Left cardiac atrium (tissue), 1 donor: ENCODE measurements around the genes EPB41L1 and GHRH.

DNA sequence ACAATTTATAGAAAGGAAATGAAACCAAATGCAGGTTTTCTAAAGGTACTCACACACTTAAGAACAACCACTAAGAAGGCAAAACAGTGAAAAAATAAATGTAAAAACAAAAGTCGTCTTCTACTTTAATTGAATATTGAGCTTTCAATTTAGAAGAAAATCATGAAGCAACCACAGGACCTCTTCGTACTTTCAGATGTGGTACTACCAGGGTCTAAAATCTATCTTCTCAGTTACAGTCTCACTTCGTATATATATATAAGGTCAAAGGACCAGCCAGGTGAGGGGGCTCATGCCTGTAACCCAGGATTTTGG lies 12.3 kb downstream of the ROMO1 start:
- PRO-cap, result no peak

GRCh38 chr20:35733988-35734827 lies 7.9 kb downstream of the RBM39 start:
- PRO-cap, result no peak

DNA sequence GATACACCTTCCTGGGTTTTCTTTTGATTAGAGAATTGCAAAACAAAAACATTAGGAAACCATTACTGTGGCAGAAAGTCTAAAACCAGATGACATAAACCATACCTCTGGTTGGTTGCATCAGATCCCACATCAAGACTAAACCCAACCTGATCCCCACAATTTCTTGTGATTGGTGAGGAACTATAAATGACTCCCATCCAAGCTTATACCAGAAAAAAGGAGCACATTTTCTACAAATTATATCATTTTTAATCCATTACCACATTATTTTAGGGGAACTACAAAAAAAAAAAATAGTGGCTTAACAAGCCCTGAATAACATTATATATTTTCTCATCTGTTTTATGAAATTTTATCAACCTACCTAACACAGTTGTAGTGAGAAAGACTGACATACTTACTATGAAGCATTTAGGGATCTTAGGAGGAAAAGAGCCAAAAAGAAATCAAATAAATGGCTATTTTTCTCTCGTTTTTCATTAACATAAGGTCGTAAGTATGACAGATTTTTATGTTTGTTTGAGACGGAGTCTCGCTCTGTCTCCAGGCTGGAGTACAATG lies 5.8 kb downstream of the RBM39 start:
- PRO-cap, result no peak

- PRO-cap, result no peak
Measured at GRCh38 chr20:35738022-35738871, 3.8 kb downstream of the RBM39 start.

DNA sequence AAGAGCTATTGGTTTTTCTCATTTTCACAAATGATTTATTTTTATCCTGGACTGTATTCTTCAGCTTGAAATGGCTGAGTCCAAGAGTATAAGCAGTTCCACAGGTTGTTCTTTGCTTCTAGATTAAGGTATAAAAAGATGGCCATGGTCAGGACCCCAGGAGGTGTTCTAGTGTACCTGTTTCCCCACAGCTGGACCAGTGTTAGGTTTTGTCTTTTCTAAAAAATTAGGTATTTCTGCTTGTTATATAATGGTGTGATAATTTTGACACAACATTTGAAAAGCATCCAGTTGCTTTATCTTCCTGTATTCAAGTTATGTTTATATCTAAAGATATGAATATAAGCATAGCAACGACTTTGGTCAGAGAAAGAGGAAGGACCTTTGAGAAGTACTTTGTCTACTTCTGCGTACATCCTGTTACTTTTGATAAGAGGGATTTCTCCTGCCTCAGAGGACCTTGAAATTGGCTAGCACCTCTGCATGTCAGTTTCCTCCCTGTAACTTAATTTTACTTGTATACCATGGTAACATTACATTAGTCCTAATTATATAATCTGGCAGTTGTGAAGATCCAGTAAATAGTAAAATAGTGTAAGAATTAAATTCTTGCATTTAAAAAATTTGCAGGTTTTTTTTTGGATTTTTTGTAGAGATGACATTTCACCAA lies 24.7 kb downstream of the PHF20 start:
- PRO-cap, result no peak

DNA sequence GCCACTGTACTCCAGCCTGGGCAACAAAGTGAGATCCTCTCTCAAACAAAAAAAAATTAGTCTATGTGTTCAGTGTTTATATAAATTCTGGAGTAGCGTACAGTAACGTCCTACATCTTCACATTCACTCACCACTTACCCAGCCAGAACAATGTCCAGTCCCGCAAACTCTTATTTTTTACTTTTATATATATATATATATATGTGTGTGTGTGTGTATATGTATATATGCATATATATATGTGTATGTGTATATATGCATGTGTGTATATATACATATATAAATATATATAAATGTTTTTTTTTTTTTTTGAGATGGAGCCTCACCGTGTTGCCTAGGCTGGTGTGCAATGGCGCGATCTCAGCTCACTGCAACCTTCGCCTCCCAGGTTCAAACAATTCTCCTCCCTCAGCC lies 3.0 kb downstream of the SCAND1 start:
- PRO-cap, result no peak

- PRO-cap, result no peak
Measured at GRCh38 chr20:36047374-36048026, 79.1 kb downstream of the CNBD2 start.

DNA sequence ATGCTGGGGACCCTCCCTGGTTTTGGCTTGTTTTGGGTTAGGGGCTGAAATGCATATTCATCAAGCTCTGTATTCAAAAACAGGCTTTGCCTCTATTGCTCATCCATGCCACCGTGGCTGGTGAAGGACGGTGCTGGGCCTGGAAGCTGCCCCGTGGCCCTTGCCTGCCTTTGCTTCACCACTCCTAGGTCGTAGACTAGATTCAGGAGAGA lies 42.0 kb upstream of the EPB41L1 start:
- PRO-cap, result no peak

- PRO-cap, result bidirectional peak, plus-strand start at chr20:36154619, minus-strand start at chr20:36154447
Measured at GRCh38 chr20:36154052-36155009, at the start of gene EPB41L1. Gene EPB41L1 (plus strand): TSS chr20:36154740.

DNA sequence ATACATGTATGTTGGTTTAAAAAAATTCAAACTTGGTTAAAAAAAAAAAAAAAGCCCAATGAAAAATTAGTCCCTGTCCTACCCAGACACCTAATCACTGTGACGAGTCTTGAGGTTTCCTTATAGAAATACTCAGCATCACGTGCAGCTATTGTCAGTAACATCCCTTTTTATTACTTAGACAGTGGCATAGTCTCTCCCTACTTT lies 70.9 kb upstream of the MYL9 start:
- PRO-cap, result no peak

- PRO-cap, result no peak
Measured at GRCh38 chr20:36472358-36472821, 68.9 kb upstream of the MYL9 start.

GRCh38 chr20:36527960-36528950 lies 13.1 kb upstream of the MYL9 start:
- PRO-cap, result no peak

- PRO-cap, result bidirectional peak, plus-strand start at chr20:36542267, minus-strand start at chr20:36542135
Measured at GRCh38 chr20:36541731-36542727, 710 bp downstream of the MYL9 start.

DNA sequence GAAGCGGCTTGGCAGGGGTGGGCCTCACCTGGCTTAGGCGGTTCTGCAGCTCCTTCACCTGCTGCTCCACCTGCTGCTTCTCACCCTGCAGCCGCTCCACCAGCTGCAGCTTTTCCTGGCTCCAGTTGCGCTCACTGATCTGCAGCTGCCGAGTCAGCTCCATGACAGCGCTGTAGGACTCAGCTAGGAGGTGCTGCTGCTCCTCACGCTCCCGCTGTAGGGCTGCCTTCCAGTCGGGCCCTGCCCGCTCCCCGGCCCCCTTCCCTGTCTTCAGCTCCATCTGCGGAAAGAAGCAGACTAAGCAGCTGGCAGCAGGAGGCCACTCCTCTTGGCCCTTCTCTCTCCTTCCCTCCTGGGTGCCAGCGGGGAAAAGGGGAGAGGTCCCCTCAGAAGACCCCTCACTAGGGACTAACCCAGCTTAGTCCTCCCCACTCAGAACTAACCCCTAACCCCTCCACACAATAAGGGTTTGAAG lies 29.3 kb upstream of the DSN1 start:
- PRO-cap, result no peak

DNA sequence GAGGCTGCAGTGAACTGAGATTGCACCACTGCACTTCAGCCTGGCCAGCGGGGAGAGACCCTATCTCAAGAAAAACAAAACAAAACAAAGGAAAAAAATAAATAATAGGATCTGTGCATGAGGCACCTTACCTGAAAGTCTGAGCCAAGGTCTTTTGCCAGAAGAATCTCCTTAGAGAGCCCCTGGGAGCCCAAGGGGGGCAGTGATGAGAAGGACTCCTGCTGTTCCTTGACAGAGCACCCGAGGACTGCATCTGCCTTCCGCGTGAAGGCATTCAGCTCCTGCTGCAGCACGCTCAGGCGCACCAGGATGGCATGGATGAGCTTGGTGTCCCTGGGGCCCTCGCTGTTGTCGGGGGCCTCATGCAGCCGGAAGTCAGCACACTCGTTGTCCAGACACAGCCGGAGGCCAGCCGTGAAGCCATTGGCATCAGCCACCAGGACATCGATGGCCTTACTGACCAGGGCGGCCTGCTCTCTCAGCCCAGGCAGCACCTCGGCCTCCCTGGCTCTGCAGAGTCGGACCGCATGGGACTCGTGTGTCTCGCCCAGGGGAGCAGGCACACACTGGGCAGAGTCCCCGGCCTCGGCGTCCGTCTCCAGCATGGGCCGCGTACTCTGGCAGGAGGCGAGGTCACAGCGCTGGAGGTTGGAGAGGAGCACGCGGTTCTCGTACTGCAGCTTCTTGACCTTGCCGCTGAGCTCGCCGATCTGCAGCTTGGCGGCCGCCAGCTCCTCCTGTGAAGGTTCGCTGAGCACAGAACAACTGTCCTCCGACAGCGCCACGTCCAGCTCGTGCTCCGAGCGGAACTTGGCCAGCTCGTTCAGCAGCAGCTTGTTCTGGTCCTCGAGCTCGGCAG lies 41.7 kb upstream of the DSN1 start:
- PRO-cap, result no peak

DNA sequence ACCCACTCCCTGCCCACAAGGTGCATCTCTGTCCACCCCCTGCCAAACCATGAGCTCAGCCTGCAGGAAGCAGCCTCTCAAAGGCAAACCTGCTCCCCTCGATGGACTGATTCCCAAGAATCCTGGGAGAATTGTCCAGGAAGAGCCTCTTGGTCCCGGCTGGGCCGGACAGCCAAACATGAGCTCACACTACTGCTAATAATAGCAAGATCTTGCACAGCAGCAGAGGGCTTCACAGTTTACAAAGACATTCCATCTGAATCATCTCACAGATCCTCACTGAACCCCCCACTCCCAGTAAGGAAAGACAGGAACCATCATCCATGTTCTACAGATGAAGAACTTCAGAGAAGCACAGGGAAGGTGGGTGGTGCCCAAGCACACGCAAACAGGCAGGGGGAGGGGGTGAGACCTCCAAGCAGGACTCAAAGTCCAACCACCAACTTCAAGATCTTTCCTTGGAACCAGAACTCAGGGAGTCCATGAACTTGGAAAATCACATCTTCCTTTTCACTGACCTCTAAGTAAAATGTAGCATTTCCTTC lies 15.0 kb downstream of the SOGA1 start:
- PRO-cap, result no peak

- PRO-cap, result no peak
Measured at GRCh38 chr20:36908200-36909031, 32.5 kb downstream of the TLDC2 start.

DNA sequence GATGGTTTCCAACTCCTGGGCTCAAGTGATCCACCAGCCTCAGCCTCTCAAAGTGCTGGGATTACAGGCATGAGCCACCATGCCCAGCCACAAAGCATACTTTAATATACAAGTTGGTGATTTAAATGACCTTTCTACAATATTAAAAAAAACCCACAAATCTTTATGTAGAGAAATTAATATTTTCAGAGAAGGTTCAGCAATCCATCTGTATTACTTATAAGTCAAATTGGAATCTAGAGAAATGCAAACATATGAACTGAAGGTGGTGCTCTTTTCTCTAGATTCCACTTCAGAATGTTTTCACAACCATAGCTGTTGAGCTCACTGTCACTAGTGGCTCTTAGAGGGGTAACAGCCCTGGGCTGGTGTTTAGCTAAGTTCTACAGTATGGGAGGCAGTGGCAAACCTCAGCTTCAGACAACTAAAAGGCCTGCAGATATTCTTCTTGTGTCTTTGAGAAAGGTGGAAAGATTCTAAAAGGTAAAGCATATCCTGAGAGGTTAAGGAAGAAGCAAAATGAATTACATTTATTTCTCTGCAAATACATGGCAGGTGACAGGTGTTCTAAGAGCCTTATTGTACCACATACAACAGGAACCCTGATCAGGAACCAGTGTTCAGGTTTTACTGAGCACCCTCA lies 56.4 kb upstream of the SAMHD1 start:
- PRO-cap, result no peak

- PRO-cap, result no peak
Measured at GRCh38 chr20:37261585-37262106, at the start of gene GHRH. Gene GHRH (minus strand): TSS chr20:37261814.

GRCh38 chr20:37276554-37276887 lies 12.9 kb upstream of the MANBAL start:
- PRO-cap, result no peak